ENCODE measurements around a stretch of chr7.

GRCh38 chr7:94303690-94304195 is 91.0 kb upstream of the COL1A2 start:
- PRO-cap: no peak

GRCh38 chr7:94428220-94428591 is 33.5 kb downstream of the COL1A2 start:
- PRO-cap: no peak

DNA sequence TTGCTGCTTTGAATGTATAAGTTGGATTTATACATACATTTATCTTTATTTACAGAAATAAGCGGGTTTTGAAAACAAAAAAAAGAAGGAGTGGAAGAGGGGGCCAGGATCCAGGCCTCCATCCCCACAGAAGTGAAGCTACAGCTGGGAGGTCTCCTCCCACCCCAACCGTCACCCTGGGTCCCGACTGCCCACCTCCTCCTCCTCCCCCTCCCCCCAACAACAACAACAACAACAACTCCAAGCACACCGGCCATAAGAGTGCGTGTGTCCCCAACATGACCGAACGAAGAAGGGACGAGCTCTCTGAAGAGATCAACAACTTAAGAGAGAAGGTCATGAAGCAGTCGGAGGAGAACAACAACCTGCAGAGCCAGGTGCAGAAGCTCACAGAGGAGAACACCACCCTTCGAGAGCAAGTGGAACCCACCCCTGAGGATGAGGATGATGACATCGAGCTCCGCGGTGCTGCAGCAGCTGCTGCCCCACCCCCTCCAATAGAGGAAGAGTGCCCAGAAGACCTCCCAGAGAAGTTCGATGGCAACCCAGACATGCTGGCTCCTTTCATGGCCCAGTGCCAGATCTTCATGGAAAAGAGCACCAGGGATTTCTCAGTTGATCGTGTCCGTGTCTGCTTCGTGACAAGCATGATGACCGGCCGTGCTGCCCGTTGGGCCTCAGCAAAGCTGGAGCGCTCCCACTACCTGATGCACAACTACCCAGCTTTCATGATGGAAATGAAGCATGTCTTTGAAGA is 7.5 kb upstream of the SGCE start:
- PRO-cap: no peak

GRCh38 chr7:94906954-94907381 is 426 bp upstream of the PPP1R9A start:
- PRO-cap: no peak

GRCh38 chr7:95588798-95589327 is 7.5 kb downstream of the PDK4 start:
- PRO-cap: no peak

DNA sequence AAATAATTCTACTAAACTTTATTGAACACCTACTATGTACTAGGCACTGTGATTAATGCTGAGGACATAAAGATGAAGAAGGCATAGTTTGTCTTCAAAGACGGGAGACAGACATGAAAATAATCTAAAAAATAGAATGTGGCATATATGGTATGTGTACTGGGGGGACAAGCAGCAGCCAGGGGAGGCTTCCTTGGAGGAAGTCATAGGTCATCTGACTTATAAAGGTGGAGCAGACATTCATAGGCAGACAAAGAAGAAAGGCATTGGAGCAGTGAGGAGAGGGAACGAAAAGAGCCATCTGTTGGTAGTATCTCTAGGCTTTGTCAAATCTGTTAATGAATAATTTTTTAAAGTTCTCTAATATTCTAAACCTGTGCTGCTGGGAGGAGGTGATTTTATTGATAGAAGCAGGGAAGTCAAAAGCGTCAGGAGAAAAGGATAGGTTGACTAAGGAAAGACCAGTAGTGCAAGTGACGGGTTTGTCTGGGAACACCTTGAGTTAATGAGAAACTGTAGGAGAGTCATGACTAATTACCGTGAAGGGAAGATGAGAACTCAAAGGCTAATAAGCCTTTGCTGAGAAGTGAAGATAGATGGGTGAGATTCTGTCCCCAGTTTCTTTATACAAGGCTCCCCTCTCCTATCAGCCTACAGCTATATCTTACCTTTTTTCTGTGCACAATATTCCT is 4.9 kb upstream of the PDK4 start:
- PRO-cap: no peak

DNA sequence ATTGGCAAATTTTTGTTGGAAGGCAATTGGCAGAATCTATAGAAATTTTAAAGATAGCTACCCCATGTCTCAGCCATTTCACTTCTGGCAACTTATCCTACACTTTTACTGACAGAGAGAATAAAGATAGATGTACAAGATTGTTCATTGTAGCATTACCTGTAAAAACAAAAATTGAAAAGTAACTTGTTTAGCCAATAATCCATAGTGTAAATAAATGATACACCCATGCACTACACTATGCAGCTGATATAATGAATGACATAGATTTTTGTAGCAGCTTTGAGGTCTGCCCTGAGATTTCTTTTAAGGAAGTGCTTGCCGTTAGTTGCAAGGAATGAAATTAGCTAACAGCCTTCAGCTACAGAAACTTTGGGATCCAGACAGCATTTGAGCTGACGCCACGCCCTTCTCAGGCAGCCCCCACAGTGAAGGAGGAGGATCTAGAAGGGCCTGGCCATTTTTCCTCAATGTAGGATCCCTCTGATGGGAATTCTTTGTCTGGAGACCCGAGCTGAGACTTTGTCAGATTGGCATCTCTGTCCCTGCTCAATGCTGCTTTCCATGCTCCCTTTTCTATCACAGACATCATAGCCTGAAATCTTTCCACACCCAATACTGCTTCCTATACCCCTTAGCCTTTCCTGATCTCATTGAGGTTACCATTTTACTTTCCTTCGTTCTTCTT is 6.1 kb upstream of the PDK4 start:
- PRO-cap: no peak

DNA sequence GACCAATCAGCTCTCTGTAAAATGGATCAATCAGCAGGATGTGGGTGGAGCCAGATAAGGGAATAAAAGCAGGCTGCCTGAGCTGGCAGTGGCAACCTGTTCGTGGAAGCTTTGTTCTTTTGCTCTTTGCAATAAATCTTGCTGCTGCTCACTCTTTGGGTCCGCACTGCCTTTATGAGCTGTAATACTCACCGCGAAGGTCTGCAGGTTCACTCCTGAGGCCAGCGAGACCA is 9.6 kb upstream of the PDK4 start:
- PRO-cap: no peak

DNA sequence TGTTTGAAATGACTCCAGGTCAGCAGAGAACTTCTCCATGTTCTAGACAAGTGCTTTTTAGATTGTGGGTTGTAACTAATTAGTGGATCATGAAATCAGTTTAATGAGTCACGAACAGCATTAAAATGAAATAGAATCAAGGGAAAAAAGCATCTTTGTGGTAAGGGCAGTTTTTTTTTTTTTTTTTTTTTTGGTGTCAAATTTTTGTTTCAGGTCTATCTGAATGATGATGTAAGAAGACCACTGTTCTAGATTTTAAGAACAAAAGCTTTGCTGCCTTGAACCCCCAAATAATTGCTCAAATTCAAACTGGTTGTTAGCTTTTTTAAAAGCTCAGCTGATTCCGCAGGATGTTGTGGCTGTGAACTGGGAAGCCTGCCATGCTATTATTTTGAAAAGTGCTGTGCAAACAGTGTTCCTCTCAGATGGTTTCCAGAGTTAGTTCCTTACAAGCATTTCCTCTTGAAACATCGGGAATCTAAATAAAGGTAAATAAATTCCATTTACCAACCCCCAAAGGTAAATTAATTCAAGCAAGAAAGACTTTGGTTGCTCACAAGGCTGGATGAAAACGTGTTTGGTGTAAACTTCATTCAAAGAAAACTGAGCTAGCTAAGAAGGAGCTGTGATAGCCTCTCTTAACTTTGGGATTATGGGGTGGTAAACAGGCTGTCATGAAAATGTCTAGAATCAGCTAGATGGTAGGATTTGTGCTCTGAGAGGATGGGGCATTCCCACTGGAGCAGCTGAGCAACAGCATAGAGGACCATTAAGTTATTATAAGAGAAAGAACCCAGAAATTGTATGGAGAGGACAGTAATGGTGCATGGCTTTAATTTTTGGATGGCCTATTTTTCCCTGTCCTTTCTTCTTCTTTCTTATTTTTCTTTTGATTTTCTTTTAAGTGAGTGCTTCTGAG is 13.3 kb upstream of the PDK4 start:
- PRO-cap: no peak

- PRO-cap: no peak
These were observed 32.6 kb upstream of the PDK4 start for GRCh38 chr7:95628711-95629546.

GRCh38 chr7:95772926-95773847 is 833 bp downstream of the DYNC1I1 start:
- PRO-cap: unidirectional peak, minus-strand start at chr7:95773426

GRCh38 chr7:95837736-95838132 is 65.4 kb downstream of the DYNC1I1 start:
- PRO-cap: no peak

DNA sequence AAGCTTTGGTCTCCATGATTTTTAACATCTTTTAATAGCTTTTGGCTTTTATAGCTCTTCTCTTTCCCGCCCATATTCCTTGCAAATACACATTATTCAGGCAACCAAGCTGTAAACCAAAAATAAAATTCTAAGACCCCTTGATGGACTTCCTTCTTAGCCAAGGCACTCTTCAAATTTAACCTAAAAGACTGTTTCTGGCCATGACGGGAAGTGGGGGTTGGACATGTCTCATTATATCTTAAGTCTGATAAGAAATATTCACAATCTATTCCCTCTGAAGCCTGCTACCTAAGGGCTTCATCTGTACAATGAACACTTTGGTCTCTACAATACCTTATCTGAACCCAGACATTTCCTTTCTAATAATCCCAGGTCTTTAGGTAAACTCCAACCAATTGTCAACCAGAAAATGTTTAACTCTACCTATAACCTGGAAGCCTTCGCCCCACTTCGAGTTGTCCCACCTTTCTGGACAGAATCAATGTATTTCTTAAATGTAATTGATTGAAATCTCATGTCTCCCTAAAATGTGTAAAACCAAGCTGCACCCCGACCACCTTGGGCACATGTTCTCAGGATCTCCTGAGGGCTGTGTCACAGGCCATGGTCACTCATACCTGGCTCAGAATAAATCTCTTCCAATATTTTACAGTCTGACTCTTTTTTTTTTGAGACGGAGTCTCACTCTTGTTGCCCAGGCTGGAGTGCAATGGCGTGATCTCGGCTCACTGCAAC is 79.4 kb downstream of the SLC25A13 start:
- PRO-cap: no peak

GRCh38 chr7:96415556-96415995 is 93.7 kb upstream of the SLC25A13 start:
- PRO-cap: no peak

DNA sequence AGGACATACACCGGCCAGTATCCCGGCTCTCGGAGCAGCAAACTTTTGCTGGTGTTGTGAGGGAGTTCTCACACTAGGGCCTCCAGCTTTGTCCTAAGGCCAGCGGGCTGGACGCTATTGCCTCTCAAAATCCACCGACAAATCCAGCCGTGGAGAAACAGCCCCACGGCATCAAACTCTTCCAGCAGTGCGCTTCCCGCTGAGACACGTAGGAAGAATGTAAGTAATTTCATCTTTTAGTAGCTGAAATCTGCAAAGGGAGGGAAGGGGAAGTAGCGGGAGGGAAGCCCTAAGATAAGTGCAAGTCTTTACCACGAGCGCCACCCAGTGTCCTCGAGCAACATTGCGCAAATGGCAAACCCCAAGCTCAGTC is 2.9 kb upstream of the DLX5 start:
- PRO-cap: no peak

GRCh38 chr7:97928001-97928613 is 55.9 kb upstream of the ASNS start:
- PRO-cap: no peak

GRCh38 chr7:97951604-97952277 is 38.3 kb downstream of the OCM2 start:
- PRO-cap: no peak

GRCh38 chr7:98119081-98119867 is 12.6 kb downstream of the LMTK2 start:
- PRO-cap: no peak

GRCh38 chr7:98178241-98178806 is 32.9 kb upstream of the BHLHA15 start:
- PRO-cap: no peak

GRCh38 chr7:98213700-98214774 is 2.8 kb downstream of the BHLHA15 start:
- PRO-cap: no peak

Measured in left cardiac atrium (tissue), 1 donor.